Hair follicular keratinocyte (primary cell): ENCODE measurements around the genes ZMYM3 and FAM236C.

DNA sequence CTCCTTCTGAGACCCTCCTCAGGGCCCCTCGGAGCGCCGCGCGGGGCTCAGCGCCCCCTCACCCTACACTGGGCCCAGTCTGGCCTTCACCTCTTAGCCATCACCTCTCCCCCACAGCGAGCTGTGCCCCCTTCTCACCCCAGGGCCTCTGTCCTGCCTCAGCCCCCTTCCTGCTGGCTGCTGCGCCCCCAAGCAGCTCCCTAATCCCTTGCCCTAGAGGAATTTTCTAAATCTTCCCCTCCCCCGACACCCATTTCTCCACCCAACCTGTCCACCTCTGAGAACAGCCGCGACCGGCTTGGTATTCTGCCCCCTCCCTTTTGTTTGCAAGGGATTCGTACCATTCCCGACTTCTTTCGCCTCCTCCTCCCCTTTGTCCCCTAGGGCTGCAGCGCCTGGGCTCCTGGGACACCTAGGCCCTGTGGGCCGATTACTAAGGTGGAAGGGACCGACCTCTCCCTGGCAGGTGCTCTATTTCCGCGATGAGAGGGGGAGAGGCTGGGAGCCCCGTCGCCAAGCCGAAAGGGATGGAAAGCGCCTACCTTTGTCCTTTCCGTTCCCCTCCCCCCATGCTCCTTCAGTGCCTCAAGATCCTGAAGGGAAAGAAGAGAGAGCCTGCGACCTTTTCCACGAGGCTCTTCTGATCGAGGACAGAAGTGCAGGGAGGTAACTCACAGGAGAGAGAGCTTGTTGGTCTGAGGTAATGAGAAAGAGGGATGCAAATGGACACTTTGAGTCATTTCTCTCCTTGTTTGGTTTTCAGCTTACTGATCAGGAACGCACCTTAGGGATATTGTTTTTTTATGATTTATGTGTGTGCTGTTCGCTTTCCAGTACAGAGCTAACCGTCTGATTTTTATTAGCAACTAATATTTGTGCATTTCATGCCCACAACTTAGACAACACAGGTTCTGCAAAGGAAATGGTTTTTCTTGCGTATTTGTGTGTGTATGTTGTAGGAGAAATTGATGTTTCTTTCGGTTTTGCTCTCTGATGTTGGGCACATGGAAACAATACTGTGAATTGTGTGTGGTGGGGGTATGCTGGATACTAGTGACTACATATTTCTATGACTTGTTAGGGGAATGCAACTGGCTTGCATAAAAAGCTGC lies 11.1 kb downstream of the DLG3 start:
- RAMPAGE, long total RNA, result no peak

- RAMPAGE, long total RNA, result no peak
Measured at GRCh38 chrX:71059090-71059953, 8.8 kb downstream of the SNX12 start.

DNA sequence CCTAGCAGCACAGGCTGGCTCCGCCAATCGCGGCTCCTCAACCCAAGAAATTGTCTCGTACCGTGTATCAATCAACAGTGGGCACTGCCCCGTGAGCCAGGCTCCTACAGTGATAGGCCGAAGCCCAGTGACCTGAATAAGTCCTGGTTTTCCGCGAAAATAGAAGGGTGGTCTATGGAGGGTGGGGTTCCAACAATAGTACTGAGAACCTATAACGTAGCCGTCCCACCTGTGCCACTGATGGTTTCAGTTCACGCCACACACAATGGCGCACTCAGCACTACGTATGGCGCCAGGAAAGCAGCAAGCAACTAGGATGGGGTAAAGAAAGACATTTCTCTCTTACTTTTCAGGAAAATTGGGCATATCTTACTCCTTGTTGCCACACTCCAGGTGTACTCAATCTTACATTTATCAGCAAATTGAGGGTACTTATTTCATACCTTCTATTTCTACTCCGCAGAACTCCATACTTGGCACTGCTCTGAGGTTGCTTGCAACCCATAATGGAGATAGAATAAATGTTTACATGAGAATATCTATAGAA lies 541 bp upstream of the SNX12 start:
- RAMPAGE, long total RNA, result no peak

- RAMPAGE, long total RNA, result no peak
Measured at GRCh38 chrX:71118838-71119641, 644 bp downstream of the MED12 start.

DNA sequence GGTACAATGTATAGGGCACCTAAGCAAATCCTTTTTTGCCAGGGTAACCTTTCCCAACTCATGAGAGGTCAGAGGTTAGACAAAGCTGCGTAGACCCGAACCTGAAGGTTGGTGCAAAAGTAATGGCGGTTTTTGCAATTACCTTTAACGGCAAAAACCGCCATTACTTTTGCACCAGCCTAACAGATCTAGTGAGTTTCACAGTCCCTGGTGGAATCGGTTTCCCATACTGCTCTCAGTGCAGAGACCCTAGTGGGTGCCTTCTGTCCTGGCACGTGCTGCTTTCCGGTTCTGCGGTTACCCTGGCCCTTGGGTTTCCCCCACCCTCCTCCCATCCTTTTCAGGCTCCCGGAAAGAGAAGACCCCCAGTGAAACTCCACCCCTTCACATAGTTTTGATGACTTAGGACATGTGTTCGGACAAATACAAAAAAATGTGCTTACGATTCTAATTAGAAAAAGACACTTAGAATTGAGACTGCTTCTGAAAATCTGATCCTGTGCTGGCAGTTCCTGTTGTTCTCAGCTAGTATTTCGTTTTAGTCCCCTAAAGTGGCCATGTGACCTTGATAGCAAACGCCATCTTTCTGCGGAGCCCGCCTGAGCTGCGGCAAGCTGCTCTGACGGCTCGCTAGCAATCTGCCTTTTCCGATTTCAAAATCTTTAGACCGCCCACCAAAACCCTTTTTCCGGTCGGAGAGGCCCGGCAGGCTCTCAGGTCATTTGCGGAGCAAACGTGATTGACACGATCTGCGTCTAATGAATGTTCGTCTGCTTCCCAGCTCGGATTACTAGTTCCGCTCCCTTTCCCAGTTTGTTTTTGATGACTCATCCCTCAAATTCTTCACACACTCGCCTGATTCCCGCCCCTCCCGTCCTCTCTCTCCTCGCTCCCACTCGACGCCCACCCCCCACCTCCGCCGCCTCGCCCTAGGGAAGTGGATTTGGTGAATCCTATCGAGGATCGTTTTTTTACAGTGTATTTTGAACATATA lies 37.1 kb downstream of the NLGN3 start:
- RAMPAGE, long total RNA, result no peak

DNA sequence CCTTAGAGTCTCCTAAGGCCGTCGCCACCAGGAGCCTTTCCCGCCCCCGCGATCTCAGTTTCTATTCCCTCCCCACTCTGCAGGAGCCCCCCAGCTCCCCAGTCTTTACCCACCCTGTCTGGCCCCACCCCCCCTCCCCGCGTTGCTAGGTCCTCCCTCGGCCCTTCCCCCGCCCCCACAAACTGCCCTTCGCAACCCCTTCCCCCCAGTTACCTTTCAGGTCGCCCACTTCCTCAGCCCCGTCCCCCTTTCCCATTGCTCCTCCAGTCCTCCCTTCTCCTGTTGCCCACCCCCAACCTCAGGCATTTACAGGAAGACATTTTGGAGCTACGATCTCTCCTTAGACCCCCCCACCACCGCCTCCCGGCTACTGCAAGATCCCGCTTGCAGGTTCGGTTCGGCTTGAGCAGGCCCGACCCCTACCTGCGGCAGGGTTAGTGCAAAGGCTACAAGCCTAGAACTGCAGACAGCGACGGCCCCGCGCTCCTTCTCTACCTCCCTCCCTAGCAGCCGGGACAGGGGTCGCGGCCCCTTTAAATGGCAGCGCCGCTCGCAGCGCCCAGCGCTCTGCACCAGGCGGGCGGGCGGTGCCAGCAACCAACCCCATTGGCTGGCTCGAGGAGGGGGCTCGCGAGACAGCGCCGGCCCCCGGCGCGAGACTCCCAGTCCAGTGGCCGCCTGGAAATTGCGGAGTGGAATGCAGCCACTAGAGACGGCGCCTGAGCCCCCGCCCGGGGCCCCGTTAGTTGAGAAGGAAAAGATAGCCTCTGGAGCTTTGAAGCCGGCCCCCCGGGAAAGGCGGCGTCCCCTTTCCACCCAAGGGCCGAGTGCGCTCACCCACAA lies at the start of gene ZMYM3:
ZMYM3 (minus strand) TSS at position 535 of the 843 bp plus-strand sequence.
- RAMPAGE, long total RNA, result no peak

DNA sequence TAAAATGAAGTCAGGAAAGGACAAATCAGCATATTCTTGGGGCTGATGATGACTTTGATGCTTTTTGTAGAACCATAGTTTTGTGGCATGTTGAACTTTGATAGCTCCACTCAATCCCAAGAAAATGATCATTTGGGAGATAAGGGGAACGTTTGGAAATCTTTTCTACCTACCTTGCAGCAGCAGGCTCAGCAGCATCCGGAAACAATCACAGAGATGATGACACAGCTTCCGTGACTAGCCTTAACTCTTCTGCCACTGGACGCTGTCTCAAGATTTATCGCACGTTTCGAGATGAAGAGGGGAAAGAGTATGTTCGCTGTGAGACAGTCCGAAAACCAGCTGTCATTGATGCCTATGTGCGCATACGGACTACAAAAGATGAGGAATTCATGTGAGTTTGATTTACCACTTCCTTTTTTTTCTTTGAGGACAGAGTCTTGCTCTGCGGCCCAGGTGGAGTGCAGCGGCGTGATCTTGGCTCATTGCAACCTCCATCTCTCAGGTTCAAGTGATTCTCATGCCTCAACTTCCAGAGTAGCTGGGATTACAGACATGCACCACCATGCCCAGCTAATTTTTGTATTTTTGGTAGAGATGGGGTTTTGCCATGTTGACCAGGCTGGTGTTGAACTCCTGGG lies 31.0 kb downstream of the TAF1 start:
- RAMPAGE, long total RNA, result no peak

- RAMPAGE, long total RNA, result no peak
Measured at GRCh38 chrX:71536140-71536964, 3.4 kb downstream of the OGT start.

- RAMPAGE, long total RNA, result no peak
Measured at GRCh38 chrX:72100818-72101272, 80.7 kb upstream of the PIN4 start.

DNA sequence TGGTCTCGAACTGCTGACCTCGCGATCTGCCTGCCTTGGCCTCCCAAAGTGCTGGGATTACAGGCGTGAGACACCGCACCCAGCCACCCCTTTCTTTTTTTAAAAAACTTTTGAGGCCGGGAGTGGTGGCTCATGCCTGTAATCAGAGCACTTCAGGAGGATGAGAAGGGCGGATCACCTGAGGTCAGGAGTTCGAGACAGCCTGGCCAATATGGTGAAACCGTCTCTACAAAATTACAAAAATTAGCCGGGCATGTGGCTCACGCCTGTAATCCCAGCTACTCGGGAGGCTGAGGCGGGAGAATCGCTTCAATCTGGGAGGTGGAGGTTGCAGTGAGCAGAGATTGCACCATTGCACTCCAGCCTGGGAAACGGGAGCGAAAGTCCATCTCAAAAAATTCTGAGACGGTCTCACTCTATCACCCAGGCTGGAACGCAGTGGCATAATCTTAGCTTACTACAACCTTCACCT lies 10.0 kb downstream of the RPS4X start:
- RAMPAGE, long total RNA, result no peak

- RAMPAGE, long total RNA, result no peak
Measured at GRCh38 chrX:72349484-72350102, 43.9 kb upstream of the CITED1 start.

DNA sequence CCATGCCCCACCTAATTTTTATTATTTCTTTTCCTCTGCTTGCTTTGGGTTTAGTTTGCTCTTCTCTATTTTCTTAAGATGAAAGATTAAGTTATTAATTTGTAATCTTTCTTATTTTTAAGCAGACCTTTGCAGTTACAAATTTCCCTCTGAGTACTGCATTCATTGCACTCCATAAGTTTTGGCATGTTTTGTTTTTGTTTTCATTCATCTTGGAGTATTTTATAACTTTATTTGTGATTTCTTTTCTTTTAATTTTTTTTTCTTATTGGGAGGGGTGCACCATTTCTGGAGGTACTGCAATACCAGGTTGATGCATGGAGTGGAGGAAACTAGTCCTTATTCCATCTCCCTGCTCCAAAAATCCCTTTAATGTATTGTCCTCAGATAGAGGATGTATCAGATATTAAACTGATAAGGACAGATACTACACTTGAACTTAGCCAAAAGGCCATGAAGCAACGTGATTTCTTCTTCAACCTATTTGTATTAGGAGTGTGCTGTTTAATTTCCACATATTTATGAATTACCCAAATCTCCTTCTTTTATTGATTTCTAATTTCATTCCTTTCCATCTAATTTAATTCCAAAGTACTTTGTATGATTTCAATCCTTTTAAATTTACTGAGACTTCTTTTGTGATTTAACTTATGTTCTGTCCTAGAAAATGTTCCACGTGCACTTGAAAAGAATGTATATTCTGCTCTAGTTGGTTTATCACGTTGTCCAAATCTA lies 71.2 kb upstream of the CITED1 start:
- RAMPAGE, long total RNA, result no peak

- RAMPAGE, long total RNA, result no peak
Measured at GRCh38 chrX:72714383-72715091, 431 bp upstream of the PHKA1 start.

DNA sequence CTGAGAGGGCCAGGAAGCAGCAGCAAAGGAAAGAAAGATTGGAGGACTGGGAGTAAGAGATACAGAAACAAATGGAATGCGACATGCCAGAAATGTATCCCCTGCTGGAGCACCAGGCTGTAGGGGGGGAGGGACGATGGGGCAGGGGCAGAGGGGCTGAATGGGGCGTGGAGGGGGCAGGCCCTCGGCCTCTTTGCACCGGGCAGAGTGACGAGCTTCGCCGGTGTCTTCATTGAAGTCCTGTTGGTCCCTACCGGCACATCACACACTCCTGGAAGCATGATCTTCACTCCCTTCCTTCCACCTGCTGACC lies at the start of gene FAM236C:
FAM236C (plus strand) TSS at position 180 of the 313 bp plus-strand sequence.
- RAMPAGE, long total RNA, result no peak

GRCh38 chrX:73525943-73526241 lies 37.1 kb upstream of the CHIC1 start:
- RAMPAGE, long total RNA, result no peak

GRCh38 chrX:73823488-73824101 lies 260.6 kb downstream of the CHIC1 start:
- RAMPAGE, long total RNA, result no peak

DNA sequence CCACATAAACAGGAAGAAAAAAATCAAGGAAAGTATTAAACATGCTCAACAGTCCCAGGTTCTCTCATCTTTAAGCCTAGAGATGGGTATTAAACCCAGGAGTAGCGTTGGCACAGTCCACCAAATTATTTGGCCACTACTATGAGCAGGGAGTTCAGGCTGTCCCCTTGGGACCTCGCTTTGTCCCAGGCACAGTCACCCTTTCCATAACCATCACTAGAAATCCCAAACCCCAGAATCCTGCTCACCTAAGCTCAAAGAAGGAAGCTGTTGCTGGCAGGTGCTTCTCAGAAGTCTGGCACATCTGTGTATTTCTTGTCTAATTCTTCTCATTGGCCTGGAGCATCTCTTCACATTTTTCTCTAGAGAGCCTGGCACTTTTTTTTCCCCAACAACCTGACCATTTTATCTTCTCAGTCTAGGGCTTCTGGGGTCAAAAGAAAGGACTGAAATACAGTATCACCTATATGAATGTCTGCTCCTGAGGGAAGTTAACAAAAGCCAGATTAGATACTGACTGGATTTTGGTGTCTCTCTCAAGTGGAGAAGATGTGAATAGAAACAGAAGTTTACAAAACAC lies 263.0 kb downstream of the CHIC1 start:
- RAMPAGE, long total RNA, result no peak

GRCh38 chrX:73830841-73831400 lies 267.9 kb downstream of the CHIC1 start:
- RAMPAGE, long total RNA, result no peak

GRCh38 chrX:73844921-73845970 lies 282.2 kb downstream of the CHIC1 start:
- RAMPAGE, long total RNA, result no peak

DNA sequence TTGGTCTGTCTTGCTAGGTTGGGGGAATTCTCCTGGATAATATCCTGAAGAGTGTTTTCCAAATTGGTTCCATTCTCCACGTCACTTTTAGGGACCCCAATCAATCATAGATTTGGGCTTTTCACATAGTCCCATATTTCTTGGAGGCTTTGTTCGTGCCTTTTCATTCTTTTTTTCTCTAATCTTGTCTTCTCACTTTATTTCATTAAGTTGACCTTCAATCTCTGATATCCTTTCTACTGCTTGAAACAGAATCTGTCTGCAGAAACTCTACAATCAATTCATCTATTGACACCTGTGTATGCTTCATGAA lies 258.9 kb upstream of the ZCCHC13 start:
- RAMPAGE, long total RNA, result no peak